Foreskin fibroblast (primary cell): ENCODE data around the gene ADAMTS19.

GRCh38 chr5:126477491-126477972 lies 54.3 kb downstream of the GRAMD2B start:
- RRBS = no CpG with 5 or more reads among the region's 4 CpGs

- RRBS = 96% methylated on average over 5 of the region's 20 CpGs
These were observed 76.9 kb downstream of the LMNB1 start for GRCh38 chr5:126853755-126854396.

DNA sequence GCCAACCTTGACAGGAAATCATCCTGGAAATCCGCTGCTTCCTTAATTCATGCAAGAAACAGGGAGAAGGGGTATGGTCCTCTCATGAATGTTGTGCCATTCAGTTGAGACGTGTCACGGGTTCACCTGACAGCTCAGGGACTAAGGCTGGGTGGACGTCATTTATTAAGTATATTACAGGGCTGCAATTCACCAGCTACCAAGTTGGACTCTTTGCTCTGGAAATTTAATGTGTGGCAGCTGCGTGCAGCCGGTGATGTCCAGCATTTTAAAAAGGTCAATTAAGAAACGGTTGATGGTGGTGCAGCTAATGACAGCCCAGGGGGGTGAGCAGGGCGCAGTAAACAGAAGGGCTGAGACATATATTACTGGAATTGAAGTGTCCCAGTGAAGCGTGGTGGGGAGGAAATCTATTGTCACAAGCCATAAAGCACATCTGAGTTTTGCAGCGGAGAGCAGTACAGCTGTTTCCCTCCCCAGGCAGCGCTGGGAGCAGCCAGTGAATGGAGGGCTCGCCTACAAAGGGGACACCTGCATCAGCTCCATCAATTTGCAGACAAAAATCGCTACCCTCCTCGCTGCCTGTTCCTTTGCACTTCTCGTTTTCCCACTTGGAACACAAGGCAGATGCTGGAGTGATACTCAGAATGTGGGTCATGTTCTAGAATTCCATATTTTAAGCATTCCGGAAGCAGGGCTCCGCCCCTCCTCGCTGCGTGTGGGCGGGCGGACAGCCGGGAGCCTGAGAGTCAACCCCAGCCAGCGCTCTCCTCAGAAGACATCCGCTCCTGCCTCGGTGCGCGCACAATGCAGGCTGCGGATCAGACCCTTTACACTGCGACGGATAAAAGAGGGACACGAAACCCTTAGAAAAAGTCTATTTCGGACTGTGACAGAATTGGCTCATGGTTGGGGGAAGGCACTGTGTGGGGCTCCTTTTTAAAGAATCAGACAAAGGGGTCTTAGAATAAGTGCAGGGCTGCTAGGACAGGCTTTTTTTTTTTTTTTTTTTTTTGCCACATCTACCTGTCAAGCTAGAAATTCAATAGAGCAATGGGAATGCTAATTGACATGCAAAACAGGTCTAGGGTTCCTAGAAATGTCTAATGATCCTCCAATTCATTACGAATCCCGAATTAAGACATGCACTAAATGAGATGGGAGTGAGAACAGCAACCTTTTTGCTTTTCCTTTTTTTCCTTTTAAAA lies 92.1 kb downstream of the LMNB1 start:
- RRBS = 2% methylated on average over 7 of the region's 34 CpGs

DNA sequence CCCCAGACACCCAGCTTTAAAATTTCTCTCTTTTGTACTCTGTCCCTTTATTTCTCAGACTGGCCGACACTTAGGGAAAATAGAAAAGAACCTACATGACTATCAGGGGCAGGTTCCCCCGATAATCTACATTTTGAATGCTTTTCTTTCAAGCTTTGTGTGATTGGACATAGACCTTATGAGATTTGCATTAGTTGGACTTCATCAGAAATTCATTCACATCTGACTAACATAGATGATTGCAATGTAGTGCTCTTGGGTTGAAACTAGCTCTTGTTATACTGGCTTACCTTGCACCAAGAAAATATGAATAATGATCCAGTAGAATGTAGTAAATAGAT lies 119.0 kb downstream of the MARCHF3 start:
- RRBS = no CpG with 5 or more reads among the region's 2 CpGs

DNA sequence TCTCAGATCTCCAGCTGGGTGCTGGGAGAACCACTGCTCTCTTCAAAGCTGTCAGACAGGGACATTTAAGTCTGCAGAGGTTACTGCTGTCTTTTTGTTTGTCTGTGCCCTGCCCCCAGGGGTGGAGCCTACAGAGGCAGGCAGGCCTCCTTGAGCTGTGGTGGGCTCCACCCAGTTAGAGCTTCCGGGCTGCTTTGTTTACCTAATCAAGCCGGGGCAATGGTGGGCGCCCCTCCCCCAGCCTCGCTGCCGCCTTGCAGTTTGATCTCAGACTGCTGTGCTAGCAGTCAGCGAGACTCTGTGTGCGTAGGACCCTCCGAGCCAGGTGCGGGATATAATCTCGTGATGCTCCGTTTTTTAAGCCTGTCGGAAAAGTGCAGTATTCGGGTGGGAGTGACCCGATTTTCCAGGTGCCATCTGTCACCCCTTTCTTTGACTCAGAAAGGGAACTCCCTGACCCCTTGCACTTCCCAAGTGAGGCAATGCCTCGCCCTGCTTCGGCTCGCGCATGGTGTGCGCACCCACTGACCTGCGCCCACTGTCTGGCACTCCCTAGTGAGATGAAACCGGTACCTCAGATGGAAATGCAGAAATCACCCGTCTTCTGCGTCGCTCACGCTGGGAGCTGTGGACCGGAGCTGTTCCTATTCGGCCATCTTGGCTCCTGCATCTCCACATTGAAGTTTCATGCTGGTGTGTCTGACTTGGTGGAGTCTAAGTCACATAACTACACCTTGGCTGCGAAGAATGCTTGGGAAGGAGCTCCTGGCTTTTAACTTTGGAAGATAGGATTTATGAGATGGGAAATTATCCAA lies 36.3 kb downstream of the CCDC192 start:
- RRBS = no CpG with 5 or more reads among the region's 28 CpGs

DNA sequence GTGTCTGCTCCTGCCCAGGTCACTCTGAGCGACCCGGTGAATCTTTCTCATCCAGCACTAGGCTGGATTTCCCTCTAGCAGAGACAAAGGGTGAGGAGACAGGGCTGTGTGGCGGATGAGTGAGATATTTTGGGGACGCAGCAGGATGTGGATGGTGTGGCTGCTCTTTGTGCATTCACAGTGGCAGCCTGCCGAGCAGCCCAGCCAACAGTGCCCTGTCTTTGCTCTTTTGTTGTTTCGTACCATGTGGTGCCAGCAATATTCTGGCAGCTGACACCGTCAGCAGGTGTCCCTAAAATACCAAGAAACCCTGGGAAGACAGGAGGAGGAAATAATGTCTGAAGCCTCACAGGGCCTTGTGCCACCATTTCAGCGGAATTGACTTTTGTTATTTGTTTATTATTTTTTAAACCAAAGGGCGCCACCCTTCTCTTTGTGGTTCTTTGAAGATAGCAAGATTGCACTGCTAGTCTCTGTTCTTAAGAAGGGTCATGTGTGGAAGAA lies 141.4 kb downstream of the CCDC192 start:
- RRBS = no CpG with 5 or more reads among the region's 9 CpGs

GRCh38 chr5:127848012-127848720 lies 145.0 kb downstream of the CCDC192 start:
- RRBS = no CpG with 5 or more reads among the region's 4 CpGs

DNA sequence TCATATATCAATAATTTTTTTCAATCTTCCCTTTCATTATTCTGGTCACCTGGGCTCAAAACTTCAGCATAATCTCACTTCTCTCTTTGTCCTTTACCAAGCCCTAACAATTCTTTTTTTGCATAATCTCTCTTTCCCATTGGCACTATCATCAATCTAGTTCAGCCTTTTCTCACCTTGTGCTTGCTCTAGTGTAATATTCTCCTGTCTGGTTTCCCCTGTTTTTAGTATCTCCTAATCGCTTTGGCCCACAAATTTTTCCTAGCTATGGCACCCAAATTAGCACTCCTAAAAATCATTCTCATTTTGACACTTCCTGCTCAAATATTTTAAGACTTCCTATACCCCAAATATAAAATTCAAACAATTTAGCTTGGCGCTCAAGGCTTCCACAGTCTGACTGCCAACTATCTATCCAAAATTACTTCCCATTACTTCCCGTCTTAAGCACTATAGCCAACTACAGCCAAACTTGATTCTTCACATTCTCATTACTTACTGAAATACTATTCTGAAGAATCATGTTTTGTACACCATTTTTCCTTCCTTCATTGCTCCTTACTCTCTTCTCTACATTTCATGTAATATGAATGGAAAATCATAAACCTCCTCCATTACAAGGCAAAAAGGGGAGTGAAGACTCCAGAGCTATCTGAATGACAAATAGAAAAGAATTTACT lies 65.9 kb upstream of the SLC12A2 start:
- RRBS = no CpG with 5 or more reads among the region's 3 CpGs

- RRBS = no CpG with 5 or more reads among the region's 4 CpGs
These were observed 64.0 kb upstream of the SLC12A2 start for GRCh38 chr5:128019365-128020116.

GRCh38 chr5:128736271-128736849 lies 198.3 kb upstream of the FBN2 start:
- RRBS = no CpG with 5 or more reads among the region's 1 CpG

DNA sequence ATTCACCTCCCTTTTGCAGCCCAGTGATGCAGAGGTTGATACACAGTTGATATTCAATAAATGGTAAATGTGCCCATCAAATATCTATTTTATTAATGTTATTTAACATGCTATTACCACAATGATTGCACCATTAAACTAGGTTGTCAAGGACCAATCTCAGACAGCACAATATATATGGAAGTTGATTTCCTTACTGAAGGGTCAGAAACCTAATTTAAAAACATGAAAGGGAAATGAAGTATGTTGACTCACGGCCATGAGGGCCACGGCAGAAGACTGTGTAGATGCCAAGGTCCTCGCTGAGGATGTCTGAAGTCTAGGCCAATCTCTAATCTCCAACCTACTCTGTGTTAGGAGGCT lies 1.7 kb upstream of the ISOC1 start:
- RRBS = no CpG with 5 or more reads among the region's 3 CpGs

DNA sequence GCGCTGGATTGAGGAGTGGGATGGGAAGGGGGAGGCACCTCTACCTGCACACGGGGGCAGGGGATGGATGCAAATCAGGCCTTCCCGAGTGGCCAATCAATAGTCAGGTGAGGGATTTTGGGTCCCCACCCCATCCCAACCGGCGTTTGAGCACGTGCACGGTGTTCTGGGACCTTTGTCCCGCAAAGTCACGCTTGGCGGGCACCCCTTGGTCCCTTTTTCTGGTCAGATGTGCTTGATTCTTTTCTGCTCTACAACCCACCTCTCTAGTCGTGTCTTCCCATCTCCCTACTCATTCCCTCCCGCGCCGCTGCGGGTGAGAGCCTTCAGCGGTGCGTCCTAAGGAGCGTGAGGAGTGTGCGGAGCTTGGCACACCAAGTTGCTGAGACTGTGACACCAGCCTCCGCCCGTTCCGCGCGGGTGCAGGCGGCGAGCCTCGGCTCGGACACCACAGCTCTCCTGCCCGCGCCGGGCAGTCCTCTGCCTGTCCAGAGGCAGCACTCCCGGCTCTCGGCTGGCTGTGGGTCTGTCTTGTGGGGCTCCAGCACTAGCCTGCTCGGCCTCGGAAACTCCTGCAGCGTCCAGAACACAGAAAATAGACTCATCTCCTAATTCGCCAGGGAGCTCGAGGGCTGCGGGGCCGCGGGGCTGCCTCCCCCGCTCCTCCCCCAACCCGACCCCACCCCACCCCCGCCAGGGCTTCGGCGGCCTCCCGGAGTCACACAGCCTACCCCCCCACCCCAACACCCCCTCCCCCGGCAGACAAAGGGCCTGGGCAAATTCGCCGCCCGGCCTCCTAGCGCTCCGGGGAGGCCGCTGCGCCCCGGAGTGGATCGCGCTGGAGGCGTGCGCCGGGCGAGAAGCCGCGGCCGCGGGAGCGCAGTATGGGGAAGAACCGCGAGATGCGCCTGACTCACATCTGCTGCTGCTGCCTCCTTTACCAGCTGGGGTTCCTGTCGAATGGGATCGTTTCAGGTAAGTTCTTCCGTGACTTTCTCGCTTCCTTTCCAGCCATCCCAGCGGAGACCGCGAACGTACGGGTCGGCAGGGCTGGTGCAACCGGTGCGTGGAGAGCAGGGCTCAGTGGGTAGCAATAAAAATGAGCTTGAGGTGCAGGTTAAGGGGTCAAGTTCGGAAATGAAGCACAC lies at the start of gene ADAMTS19:
ADAMTS19 (plus strand) TSS at position 791 of the 1,148 bp plus-strand sequence.
- RRBS = under 1% methylated on average over 4 of the region's 83 CpGs

DNA sequence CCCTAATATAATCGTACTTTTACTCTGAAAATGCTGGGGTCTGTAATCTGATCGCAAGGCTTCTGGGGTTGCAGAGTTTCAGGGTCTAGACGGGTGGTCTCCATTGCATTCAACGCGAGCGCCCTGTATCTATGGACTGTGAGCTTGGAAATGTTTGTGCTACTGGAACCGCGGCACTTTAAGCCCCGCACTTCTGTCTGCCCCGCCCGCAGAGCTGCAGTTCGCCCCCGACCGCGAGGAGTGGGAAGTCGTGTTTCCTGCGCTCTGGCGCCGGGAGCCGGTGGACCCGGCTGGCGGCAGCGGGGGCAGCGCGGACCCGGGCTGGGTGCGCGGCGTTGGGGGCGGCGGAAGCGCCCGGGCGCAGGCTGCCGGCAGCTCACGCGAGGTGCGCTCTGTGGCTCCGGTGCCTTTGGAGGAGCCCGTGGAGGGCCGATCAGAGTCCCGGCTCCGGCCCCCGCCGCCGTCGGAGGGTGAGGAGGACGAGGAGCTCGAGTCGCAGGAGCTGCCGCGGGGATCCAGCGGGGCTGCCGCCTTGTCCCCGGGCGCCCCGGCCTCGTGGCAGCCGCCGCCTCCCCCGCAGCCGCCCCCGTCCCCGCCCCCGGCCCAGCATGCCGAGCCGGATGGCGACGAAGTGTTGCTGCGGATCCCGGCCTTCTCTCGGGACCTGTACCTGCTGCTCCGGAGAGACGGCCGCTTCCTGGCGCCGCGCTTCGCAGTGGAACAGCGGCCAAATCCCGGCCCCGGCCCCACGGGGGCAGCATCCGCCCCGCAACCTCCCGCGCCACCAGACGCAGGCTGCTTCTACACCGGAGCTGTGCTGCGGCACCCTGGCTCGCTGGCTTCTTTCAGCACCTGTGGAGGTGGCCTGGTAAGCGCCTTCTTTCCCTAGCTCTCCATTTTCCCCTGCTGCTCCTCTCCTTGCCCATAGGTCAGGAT lies 1.1 kb downstream of the ADAMTS19 start:
- RRBS = 2% methylated on average over 45 of the region's 92 CpGs

GRCh38 chr5:129905108-129906251 lies 1.2 kb downstream of the CHSY3 start:
- RRBS = 1% methylated on average over 37 of the region's 85 CpGs

GRCh38 chr5:129906252-129906881 lies 2.1 kb downstream of the CHSY3 start:
- RRBS = no CpG with 5 or more reads among the region's 19 CpGs

- RRBS = 1% methylated on average over 20 of the region's 76 CpGs
These were observed 644 bp downstream of the HINT1 start for GRCh38 chr5:131164084-131165139.

- RRBS = no CpG with 5 or more reads among the region's 7 CpGs
These were observed 95.3 kb downstream of the CDC42SE2 start for GRCh38 chr5:131359087-131359647.

GRCh38 chr5:131399656-131400028 lies 135.8 kb downstream of the CDC42SE2 start:
- RRBS = no CpG with 5 or more reads among the region's 2 CpGs

DNA sequence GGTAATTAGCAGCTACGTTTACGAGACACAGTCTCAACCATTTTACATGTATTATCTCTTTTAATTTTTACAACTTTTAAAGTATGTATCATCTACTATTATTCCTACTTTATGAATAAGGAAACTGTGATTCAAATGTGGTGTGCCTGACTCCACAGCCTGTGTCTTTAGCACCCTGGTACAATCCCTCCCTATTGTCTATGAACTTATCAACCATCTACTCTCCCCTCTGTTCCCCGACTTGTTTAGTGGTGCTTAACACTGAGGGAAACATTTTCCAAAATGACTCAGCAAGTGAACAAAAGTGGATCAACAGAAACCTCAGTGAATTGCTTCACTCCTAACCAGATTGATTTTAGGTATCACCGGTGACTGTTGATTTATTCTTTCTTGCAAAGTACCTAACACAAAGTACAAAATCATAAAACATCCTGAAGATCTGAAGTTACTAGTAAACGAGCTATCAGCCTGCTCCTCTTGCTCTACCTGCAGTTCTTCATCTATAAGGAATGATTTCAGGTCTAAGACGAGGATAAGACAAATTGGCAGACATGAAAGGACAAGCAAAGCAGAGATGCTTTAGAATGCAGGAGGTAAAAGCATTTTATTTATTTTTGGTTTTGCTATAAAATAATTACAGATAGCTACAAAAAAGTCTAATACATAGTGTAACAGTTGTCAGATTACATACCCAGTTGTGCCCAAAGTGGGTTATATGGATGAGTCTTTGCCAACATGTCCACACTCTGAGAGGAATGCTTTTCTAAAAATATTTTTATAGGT lies 42.2 kb upstream of the RAPGEF6 start:
- RRBS = no CpG with 5 or more reads among the region's 6 CpGs

DNA sequence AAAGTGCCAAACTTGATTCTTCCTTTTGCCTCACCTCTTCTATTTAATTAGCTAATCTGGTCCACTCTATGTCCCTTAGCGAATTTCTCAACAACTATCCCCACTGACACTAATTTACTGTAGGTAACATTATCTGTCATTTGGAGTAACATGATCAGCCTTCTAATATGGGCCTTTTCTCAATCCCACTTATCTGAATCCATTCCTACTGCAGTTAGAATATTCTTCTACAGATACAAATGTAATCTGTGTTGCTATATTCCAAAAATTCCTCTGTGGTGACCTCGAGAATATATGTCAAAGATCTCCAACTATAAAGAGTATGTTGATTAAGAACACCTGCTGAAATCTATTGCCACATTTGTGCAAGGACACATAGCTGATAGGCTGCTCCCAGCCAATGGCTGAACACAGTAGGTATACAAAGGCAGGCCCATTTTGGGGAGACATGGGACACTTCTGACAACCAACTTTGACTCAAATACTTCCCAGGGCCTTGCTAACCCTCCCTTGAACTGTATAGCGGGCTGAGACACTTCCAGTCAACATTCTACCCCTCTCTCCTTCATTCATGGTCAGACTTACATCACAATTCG lies 78.8 kb upstream of the RAPGEF6 start:
- RRBS = no CpG with 5 or more reads among the region's 4 CpGs